Spleen (tissue), 7 donors: ENCODE measurements around a stretch of chr16.

DNA sequence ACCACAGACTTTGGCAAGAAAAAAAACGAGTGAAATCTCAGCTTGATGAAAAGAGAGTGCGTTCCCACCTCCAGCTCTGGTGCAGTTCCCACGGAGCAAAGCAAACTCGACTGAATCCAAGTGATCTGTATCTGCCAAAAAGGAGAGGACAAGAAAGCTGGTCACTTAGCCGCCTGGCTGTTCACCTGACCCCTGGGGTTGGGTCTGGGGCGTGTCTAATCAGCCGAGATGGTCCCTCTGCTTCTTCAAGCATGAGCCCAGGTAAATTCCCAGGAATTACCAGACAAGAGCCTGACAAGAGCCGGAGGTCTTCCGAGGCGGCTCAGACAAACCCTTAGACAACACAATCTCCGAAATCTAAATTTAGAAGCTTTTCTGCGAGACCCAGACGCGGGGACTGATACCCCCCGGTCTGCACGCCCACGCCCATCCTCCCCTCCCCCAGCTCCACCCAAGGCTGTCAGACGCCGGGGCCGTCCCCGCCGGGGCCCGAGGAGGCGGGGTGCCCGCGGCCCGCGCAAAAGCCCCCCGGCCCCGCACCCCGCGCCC, 765 bp downstream of the ZNF821 start:
- PRO-cap, 4 experiments, result peak in 4 of 4 experiments; most common plus-strand start position 463 of the sequence (in 3); most common minus-strand start position 349 of the sequence (in 1)
- RAMPAGE, long total RNA, 4 experiments, result start-site peak on the minus strand in 1 of 4 experiments, centred at position 397 of the sequence, 10 reads per replicate

- PRO-cap, 4 experiments, result no peak in any of the 4 experiments
- RAMPAGE, long total RNA, 4 experiments, result no peak in any of the 4 experiments
Measured at GRCh38 chr16:71930297-71931015, 35.1 kb downstream of the IST1 start.

DNA sequence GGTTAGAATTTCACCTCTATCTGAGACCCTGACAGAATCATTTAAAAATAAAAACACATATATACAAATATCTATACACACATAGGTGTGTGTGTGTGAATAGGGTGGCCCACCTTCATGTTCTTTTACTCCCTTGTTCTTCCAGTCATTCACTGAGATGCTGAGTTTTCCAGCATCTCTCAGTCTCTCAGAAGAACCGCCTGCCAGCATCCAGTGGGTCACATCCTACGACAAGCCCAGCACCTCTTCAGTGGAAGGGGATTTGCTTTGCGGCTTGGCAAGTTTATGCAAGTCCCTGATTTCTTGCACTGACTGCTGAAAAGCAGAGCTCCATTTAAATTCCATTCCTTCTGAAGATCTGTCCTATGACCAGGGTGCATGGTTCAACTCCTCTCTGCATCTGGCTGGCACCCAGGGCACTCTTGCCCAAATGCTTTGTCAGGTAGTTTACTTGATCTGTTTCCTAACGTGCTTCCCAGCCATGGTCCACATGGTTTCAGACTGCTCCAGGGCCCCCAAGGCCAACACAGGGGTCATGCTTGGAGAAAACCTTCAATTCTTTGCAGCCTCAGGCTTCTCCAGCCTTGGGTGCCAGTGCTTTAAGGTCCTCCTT, 11.4 kb upstream of the HP start:
- PRO-cap, 4 experiments, result no peak in any of the 4 experiments
- RAMPAGE, long total RNA, 4 experiments, result no peak in any of the 4 experiments

GRCh38 chr16:72130155-72130775, 36.6 kb downstream of the DHX38 start:
- PRO-cap, 4 experiments, result no peak in any of the 4 experiments
- RAMPAGE, long total RNA, 4 experiments, result no peak in any of the 4 experiments

DNA sequence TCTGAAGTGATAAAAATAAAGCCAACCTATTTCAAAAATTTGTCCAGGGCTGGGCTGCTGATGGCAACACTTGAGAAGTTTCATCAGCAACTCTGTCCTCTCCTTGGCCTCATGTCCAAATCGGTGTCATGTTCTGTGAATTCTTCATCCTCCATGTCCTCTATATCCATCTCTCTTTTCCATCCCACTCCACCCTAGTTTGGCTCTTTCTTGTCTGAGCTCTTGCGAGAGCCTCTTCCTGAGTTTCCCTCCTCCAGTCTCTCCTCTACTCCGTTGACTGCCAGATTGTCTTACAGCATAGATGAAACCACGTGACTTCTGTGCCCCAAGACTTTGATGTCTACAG, 52.1 kb upstream of the PMFBP1 start:
- PRO-cap, 4 experiments, result no peak in any of the 4 experiments
- RAMPAGE, long total RNA, 4 experiments, result no peak in any of the 4 experiments

DNA sequence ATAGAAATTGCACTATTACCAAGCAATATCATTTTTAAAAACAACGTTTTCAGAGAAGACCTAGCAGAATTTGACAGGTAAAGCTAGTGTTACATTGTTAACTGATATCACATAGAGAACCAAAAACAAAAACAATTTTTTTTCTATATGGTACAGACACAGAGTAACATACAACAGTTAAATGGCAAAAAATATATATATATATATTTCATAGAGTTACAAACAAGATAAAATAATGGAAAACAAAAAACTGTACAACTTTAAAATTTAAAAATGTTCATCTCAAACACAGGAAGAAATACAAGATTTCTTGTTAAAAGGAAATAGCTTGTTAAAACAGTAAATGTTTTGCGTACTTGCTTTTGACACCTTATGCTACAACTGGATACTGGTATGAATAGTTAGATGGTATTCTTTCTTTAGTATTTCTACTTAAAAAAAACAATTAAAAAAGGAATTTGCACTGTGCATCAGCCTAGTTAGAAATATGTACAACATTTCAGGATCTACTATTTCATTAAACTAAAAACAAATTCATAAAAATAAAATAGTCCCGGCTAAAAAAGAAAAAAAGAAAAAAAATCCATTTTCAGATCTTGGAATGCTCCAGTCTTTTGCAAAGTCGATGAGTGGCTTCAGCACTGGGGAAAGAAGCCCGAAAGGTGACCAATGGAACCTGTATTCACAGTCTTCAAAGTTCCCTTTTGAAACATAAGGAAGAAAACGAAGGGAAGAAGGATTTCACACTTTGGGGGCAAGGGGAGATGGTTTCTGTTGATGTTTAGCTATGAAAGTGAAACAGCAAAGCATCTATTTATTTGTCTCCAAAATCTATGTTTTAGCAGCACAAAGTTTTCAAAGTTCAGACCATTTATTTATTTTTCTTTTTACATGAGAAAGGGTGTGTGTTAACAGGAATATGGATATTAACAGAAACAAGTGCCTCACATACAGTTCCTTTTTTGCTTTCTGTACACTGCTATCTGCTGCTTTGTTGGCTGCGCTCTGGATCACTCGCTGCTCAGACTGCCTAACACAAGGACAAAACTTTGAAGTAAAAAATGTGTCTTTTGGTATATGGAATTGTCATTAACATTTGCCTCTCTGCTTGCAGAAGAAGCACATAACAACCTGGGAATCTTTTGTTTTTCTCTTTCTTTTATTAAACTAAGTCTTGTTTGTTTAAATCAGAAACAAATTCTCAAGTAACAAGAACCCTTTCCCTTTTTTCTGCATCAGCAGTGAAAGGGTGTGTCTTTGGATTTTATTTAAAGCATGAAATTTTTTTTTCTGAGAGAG, 263.1 kb downstream of the ZFHX3 start:
- PRO-cap, 4 experiments, result no peak in any of the 4 experiments
- RAMPAGE, long total RNA, 4 experiments, result start-site peak on the minus strand in 1 of 4 experiments, centred at position 1,067 of the sequence, 16 reads per replicate

GRCh38 chr16:72946451-72947223, 101.3 kb downstream of the ZFHX3 start:
- PRO-cap, 4 experiments, result no peak in any of the 4 experiments
- RAMPAGE, long total RNA, 4 experiments, result no peak in any of the 4 experiments

GRCh38 chr16:73035814-73037052, 11.7 kb downstream of the ZFHX3 start:
- PRO-cap, 4 experiments, result peak in 4 of 4 experiments; most common plus-strand start chr16:73036308 (in 3); most common minus-strand start chr16:73036222 (in 1)
- RAMPAGE, long total RNA, 4 experiments, result no peak in any of the 4 experiments

DNA sequence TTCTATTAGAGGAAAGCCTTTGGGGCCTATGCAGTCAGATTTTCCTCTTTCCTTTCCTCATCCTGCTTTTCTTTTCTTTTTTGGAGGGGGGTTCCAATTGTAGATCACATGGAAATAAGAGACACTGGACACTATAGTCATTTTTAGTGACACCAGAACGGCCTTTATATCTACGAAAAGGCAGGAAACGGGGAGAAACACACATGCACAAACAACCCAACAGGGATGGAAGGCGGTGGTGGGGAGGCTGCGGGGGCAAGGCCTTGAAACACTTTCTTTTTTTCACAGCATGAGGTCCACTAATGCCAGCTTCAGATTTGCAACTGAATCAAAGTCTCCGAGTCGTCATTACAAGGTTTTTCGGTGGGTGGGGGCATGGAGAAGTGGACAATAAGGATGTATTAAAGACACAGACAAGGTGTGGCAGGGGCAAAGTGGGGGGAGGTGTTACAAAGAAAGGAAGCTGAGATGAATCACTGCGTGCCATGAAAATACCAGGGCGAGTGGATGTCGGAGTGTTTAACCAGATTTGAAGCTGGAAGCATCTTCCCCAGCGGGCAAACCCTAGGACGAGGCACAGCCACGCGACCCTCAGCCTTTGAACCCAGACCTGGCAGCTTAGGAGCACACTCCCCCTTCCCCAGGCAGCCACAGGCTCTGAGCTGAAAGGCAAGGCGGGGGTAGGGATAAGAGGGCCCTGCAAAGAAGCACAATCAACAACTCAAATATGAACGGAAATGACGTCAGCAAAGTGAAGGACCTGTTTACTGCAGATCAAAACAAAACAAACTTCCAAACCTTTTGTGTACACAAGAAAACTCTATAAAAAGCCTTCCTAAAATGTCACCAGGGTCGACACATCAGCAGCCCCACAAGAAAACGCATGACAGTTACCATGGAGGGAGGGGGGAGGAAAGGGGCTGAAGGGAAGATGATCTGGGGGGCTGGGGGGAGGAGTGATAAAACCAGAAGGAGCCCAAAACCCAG, 5.5 kb upstream of the ZFHX3 start:
- PRO-cap, 4 experiments, result peak in 1 of 4 experiments; most common minus-strand start position 912 of the sequence (in 1)
- RAMPAGE, long total RNA, 4 experiments, result no peak in any of the 4 experiments

- PRO-cap, 4 experiments, result no peak in any of the 4 experiments
- RAMPAGE, long total RNA, 4 experiments, result no peak in any of the 4 experiments
Measured at GRCh38 chr16:73060846-73061545, 13.1 kb upstream of the ZFHX3 start.

DNA sequence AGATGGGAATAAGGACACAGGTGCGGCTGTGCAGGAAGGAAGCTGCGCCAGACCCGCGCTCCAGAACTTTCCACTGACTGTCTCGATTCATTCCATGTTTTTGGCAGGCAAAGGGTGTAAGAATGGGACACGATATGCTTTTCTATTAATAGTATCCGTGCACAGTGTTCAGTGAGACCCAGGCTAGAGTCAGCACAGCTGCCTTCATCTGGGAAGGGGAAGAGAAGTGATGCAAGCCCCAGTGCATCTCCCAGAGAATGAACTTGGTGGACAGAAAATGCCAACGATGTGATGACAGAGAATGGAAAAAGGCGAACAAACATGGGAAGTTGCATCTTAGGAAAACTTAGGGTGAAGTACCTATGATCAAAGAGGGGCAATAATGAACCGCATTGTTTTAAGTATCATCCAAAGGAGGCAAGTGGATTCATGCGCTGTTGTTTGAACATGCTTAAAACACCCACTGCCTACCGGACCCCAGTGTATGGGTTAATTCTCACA, 407.4 kb upstream of the PSMD7 start:
- PRO-cap, 4 experiments, result no peak in any of the 4 experiments
- RAMPAGE, long total RNA, 4 experiments, result no peak in any of the 4 experiments

DNA sequence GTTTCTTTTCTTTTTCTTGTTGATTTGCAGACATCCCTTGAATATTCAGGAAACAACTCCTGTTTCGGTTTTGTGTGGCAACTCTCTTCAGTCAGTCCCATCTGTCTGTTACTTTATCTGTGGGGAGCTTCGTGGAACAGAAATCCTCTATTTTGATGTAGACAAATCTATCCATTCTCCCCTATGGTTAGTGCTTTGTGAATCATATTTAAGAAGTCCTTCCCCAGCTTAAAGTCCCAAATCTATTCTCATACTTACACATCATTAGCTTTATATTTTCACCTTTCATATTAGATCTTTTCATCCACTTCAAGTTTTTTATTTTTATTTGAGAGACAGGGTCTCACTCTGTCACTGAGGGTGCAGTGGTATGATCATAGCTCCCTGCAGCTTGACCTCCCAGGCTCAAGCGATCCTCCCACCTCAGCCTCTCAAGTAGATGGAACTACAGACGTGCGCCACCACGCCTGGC, 20.9 kb downstream of the PSMD7 start:
- PRO-cap, 4 experiments, result no peak in any of the 4 experiments
- RAMPAGE, long total RNA, 4 experiments, result no peak in any of the 4 experiments

DNA sequence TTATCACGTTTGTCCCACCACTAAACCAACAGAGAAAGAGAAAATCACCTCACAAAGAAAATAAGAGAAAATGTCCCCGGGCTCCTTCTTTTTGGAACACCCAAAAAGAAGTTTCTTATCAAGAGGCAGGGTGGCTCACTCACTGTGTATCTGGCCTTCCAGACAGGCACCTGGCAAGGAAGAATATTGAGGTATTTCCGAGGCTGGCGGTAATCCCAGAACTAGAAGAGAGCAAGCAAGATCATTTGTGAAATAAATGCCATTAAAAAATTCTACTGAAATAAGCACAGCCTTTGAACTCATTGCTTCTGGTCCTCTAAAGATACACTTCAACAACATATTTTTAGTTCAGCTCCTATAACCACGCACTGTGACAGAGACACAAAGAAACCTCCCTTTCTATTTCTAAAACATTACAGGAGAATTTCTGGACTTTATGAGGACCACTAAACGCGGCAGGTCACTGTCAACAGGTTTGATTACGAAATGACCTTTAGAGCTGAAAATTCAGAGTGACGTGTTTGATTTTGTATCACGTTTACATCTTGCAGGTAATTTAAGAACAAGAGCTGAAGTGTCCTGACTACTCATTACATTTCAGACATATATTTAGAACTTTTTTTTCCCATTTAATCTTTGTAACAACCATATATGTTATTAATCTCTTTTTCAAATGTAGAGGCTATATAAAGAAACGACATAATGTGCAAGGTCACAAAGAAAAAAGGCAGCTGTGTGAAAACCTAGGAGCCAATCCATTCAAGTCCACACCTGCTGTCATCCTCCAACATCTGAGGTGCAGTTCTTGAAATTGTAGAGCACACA, 60.9 kb downstream of the WDR59 start:
- PRO-cap, 4 experiments, result no peak in any of the 4 experiments
- RAMPAGE, long total RNA, 4 experiments, result no peak in any of the 4 experiments

- PRO-cap, 4 experiments, result no peak in any of the 4 experiments
- RAMPAGE, long total RNA, 4 experiments, result no peak in any of the 4 experiments
Measured at GRCh38 chr16:75016594-75017014, 17.8 kb downstream of the ZNRF1 start.

DNA sequence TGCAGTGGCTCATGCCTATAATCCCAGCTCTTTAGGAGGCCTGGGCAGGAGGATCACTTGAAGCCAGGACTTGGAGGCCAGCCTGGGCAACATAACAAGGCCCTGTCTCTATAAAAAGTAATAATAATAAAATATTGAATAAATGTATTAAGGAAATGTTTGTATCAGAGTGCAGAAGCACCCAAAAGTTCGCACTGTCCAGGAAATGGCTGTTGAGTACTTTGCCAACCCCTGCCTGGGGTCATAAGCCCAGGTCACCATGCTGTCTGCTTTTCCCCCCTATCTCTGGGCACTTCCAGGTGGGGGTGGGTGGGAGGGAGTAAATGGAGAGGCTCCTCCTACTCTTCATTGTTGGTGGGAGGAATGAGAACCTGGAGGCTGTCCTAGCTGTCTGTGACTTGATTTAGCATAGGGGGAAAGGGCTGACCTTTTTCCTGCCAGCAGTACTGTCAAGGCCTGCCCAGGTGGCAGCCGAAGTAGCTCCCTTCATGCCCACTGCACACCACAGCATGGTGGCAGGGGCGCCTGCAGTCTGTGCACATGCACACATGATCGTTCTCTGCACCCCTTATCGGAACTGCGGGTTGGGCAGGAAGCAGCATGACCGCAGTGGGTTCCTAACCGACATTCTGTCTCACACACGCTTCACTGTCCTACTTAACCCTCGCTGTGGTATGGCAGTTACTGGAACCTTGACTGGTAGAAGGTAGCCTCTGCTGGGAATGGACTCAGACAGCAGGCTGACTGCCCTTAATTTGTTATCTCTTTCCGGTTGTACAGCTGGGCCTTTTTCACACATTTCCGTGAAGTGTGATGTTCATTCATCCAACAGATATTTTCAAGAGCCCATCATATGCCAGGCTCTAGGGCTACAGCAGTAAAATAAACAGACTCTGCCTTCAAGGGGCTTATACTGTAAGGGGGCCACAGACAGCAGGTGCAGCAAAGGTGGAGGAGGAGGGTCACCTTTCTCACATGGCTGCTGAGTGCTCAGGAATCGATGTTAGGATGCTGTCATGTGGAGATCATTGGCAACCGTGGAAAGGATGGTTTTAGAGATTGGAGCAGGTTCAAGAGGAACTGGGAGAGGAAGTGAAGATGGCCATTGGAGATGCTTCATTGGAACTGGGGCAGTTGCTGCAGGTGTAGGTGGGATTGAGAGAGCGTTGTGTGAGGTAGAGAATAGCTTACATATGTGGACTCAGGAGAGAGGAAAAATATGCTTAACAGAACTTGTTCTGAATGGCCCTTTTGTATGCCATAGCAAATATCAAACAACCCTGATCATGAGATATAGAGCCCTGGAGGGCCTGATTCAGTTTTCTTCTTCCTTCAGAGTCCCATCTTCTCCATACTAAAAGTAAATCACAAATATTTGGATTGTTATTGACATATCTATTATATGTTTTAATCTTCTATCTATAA, 41.3 kb downstream of the LDHD start:
- PRO-cap, 4 experiments, result peak in 1 of 4 experiments; most common minus-strand start position 724 of the sequence (in 1)
- RAMPAGE, long total RNA, 4 experiments, result no peak in any of the 4 experiments

DNA sequence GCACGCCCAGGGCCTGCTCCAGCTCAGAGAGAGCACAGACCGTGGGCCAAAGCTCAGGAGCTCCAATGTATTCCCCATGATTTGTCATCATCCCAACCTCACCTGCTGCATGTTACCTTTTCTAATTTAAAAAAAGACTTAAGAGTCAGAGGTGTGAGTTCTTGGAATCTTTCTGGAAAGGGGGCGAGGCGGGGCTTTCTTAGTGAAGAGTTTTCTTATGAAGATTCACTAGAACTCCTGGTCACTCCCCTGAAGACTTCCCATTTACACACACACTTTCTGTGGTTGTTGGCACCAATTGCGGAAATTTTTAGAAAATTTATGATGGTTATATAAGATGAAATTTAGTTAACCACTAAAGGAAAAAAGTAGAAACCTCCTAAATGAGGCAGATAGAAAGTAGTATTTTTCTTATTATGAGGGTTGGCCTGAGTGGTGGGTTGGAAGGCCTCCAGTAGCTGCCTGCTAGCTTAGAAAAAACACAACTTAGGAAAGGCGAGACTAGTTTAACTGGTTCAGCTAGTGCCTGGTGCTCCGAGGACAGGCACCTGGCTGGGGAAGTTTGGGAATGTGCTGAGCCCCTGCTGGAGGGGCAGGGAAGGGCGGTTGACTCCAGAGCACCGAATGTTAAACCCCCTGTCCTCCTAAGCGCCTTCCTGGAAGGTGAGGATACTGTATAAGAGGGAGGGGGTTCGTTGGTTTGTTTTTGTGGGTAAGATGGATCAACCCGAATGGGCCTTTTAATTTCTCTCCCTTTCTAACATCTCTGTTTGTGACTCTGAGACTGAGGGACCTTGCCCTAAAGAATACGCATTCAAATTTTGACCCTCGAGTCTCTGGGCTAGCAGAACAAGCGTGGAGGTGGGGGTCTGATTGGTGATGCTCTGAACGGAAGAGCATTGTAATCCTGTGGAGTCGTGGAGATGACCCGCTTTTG, 19.9 kb downstream of the LDHD start:
- PRO-cap, 4 experiments, result no peak in any of the 4 experiments
- RAMPAGE, long total RNA, 4 experiments, result no peak in any of the 4 experiments

DNA sequence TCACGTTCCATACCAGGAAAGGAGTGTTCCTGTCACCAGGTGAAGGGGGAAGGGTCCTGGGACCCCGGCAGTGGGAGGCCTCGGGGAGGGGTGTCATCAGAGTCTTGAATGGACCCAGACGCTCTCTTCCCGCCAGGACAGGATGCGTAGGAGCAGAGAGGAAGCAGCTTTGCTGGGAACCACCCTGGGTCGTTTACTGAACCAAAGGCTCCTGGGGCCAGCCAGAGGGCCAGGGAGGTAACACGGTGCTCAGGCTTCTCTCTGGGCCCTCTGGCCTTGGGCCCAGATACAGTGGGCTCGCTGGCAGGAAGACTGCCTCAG, 4.7 kb downstream of the LDHD start:
- PRO-cap, 4 experiments, result no peak in any of the 4 experiments
- RAMPAGE, long total RNA, 4 experiments, result no peak in any of the 4 experiments

DNA sequence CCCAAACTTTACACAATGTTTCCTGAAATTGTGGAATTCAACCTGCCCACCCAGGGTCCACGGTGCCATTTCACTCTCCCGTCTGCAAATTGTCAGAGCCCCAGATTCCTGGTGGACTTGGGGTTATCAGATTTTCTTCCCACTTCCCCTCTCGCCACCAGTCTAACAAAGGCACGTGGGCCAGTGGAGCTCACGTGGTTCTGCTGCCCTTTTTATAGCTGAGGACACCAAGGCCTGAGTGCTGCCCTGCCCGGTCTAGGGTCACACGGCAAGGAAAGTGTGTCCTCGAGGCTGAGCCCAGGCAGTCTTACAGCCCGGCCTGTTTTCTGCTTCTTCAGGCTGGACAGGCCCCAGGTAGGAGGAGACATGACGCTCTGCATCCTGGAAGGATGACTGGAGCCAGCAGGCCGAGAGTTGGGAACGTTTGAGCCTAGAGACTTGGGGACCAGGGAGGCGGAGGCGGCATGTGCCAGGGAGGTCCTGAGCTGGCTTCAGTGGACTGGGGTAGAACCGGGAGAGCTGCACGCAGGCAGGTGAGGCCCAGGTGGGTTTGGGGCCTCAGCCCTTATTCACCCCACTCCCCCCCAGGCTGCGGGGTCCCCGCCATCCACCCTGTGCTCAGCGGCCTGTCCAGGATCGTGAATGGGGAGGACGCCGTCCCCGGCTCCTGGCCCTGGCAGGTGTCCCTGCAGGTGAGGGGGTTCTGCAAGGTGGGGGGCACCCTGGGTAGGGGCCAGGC, 3.6 kb downstream of the CTRB1 start:
- PRO-cap, 4 experiments, result no peak in any of the 4 experiments
- RAMPAGE, long total RNA, 4 experiments, result no peak in any of the 4 experiments

DNA sequence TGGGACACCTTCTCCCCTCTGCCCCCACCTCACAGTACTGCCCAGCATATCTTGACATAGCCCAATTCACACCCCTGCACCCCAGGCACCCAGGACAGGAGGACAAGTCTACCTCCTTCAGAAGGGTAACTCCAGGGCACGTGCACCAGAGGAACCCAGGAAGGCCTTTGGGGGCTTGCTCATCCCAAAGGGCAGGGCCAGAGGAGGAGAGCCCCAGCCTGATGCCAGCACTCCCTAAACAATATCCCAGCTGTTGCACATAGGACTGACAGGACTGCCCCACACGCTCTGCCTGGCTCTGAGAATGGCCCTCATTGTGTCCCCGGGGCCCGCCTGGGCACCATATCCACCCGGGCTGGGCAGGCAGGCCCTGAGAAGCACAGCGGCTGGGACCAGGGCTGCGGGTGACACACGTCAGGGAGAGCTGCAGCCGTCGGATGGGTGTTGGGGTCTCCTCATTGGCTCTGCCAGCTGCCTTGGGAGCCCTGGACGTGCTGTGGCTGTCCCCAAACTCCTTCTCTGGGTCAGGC, 4.3 kb downstream of the BCAR1 start:
- PRO-cap, 4 experiments, result no peak in any of the 4 experiments
- RAMPAGE, long total RNA, 4 experiments, result no peak in any of the 4 experiments

GRCh38 chr16:75247988-75248563, 3.3 kb downstream of the BCAR1 start:
- PRO-cap, 4 experiments, result peak in 4 of 4 experiments; most common plus-strand start chr16:75248304 (in 1); most common minus-strand start chr16:75248151 (in 4)
- RAMPAGE, long total RNA, 4 experiments, result no peak in any of the 4 experiments